ENCODE measurements around a stretch of chr3.

GRCh38 chr3:195117887-195118578 lies 152.9 kb downstream of the XXYLT1 start:
- PRO-cap, 7 experiments, result no peak in any of the 7 experiments

DNA sequence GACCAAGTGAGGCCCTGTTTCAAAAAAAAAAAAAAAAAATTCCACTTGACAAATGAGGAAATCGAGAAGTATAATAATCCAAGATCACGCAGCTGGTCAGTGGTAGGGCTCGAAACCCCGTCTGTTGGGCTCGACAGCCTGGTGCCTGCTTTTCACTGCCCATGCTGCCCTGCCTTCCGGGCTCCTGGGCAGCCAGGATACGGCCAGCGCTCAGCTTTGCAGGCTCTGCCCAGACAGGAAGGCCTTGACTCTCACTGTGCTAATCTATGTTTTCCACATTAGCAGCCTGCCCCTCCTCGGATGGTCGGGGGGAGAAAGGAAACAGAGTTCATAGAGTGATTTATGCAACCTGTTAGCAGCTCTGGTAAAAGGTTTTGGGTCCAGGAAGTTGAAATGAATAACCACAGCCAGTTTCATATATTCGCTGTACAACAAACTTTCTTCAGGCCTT lies 108.9 kb downstream of the XXYLT1 start:
- PRO-cap, 7 experiments, result no peak in any of the 7 experiments

DNA sequence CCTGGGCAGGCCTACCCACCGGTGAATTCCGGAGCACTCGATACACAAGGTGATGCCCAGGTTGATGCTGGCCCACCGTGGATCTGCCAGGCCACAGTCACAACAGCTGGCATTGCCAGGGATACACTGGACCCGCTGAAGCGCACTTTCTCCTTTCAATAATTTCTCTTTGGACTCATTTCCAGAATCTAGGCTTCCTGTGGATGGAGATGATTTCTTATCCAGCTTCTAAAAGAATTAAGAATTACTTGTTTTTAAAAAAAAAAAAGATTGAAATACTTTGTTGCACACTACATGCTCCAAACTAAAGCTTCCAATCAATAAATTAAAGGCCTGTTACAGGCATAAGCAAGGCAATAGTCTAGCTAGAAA lies 31.0 kb upstream of the XXYLT1 start:
- PRO-cap, 7 experiments, result no peak in any of the 7 experiments

DNA sequence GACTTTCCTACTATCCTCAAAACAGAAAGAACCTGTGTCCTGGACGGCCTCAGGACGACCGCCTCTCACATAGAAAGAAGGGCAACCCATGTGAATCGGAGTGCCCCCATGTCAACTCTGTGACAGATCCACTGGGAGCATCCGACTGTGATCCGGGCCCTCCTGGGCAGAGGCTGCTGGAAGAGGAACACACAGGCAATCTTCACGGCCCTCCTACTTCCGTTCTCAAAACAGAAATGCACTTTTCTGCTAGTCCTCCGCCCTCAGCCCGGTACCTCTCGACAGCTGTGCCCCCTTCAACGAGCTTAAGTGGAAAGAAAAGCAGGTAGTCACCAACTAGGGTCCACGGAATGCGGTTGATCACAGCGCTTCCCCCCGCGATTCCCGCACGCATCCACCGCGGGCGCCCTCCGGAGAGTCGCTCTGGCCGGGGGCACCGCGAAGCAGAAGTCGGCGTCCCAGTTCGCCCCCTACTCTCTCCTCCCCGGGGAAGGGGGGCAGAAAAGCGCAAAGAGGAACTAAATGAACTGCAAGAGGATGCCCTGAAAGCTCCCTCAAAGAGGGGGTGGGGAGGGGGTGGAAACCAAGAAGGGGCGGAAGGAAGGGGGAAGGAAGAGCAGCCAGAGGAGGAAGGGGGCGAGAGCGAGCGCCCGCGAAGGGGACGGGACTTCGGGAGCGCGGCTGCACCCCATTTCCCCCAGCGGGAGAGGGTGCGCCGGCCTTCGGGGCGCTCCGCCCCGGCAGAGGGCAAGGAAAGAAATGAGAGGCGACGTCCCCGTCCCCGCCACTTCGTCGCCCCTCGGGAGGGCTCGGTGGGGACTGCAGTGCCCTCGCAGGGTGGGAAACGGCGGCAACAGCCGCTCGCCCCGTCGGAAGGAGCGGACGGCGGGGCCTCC lies 755 bp downstream of the ACAP2 start:
- PRO-cap, 7 experiments, result peak in 5 of 7 experiments; most common plus-strand start position 328 of the sequence (in 5); most common minus-strand start position 164 of the sequence (in 1)

DNA sequence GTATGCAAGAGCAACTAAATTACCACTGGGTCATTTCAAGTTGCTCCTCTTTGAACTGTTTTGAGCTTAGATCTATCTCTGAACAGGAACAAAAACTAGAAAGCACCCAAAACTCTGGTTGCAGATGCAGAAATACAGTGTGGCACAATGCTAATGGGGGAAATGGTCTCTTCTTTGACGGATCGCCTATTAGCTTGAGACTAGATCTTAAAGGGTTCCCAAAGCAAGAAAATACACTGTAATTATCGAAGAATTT lies 888 bp downstream of the PPP1R2 start:
- PRO-cap, 7 experiments, result peak in 4 of 7 experiments; most common plus-strand start position 121 of the sequence (in 3)

DNA sequence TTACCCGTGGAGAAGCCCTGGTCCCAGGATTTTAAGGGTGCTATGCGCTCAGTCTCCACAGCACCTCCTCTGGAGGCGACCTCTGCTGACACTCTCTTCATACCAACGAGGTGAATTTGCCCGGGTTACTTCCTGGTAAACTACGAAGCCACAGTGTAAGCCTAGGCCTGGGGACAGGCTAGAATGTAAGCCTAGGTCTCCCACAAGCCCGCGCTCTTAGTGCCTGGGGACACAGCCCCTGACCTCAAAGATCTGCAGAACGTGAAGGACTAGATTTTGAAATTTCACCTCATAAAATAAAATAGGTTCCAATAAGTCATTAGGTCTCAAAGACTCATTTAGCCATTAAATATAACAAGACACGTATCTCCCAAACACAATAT lies 686 bp downstream of the APOD start:
- PRO-cap, 7 experiments, result no peak in any of the 7 experiments

- PRO-cap, 7 experiments, result no peak in any of the 7 experiments
Observed at GRCh38 chr3:195595800-195596132, 12.0 kb upstream of the APOD start.

DNA sequence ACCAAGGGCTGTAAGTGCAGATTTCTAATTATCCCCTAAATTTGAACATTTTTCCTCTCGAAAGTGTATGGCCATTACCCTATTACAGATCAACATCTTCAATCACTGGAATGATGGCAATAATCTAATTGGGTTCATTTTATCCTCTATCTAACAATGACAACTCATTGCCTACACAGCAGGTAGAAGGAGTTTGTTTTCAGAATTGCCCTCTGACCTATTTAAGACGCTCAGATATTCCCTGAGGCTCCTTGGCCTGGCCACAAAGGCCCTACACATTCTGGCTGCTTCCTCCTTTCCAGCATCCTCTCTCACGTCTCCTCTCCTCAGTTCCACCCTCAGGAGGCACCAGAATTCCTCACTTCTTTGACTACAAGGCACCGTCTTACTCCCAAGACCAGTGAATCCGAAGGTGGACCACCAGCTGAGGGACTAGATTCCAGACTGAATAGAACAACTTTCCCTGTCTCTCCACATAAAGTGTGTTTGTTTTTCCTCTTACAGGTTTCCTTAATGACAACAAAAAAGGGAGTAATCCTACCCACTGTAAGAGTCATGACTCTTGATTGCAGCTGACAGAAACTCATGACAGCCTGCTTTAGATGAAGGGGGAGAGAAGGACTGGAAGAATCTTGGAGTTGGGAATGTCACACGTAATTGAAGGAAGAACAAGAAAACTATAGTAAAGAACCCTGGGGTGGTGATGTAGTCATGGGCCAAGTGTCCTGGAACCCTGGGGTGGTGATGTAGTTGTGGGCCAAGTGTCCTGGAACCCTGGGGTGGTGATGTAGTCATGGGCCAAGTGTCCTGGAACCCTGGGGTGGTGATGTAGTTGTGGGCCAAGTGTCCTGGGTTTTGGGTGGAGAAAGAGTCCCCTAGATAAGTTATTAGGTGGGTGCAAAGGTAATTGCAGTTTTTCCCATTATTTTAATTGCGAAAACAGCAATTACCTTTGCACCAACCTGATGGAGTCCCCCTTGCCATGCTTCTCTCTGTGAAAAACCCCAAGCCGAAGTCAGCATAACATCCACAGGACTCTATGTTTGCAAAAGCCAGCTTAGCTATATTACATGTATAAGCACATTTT lies 21.9 kb upstream of the MUC20 start:
- PRO-cap, 7 experiments, result no peak in any of the 7 experiments

DNA sequence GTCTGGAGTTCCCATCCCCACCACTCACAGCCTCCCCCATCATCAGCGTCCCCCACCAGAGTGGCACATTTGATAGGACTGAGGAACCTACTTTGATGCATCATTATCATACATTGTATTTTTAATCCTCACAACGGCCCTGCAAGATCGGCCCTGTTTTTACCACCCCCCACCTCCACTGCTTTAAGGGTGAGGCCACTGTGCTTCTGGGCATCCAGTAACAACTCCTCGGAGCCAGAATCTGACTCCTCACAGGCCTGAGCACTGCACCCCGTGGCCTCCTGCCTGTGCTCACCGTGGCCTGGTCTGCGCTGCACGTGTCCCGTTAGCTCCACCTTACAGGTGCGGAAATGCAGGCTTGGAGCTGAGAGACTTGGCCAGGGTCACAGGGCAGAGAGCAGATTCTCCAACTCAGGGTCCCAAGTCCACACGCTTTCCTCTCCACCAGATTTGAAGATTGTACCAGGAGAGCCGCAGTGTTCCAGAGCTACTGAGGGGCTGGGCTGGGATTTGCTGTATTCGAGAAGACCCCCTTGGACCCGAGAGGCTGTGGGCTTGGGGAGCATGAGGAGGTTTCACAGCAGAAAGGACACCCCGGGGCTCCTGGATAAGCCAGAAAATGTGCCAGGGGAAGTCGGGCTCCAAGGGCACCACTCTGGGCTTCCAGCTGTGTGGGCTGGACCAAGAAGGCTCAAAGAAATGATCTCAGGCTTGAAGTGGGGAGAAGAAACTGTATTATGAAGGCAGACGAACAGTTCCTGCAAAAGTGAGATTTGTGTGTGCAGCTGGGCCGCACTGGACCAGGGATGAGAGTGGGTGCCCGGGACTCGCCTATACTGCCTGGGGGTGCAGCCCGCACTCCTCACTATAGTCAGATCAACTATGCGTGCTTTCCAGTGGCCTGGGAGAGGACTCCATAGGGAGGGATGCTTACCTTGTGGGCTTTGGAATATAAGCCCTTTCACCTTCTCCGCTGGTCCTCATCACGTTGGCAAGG lies 1.6 kb downstream of the MUC20 start:
- PRO-cap, 7 experiments, result no peak in any of the 7 experiments

GRCh38 chr3:195747736-195748256 lies 27.0 kb downstream of the MUC20 start:
- PRO-cap, 7 experiments, result no peak in any of the 7 experiments

DNA sequence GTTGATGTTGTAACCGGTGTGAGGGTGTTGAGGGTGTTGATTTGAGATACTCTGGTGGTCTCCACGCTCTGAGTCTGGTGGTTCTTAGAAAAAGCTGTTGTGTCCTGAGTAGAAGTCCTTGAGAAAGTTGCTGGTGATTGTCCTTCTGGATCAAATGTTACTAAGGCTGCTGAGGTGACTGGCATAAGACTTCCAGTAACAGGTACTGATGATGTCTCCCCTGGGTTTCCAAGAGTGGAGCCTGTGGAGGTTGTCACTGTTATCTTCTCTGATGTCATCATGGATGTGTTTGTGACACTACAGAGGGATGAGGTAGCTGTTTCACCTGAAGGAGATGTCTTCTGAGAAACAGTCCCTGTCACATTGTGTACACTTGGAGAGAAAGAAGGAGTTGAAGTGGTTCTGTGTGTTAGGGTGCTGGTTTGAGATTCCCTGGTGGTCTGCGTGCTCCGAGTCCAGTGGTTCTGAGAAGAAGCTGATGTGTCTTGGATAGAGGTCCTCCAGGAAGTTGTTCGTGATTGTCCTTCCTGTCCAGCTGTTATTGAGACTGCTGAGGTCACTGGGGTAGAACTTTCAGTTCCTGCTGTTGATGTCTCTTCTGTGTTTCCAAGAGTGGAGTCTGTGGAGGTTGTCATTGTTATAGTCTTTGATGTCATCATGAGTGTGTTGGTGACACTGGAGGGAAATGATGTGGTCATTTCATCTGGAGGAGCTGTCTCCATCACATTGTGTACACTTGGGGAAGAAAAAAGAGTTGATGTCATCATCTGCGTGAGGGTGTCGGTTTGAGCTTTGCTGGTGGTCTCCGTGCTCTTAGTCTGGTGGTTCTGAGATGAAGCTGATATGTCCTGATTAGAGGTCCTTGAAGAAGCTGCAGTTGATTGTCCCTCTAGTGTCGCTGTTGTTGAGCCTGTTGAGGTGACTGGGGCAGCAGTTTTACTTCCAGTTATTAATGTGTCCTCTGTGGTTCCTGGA lies 20.9 kb downstream of the MUC4 start:
- PRO-cap, 7 experiments, result no peak in any of the 7 experiments

- PRO-cap, 7 experiments, result no peak in any of the 7 experiments
Observed at GRCh38 chr3:195823223-195823682, 11.5 kb upstream of the MUC4 start.

DNA sequence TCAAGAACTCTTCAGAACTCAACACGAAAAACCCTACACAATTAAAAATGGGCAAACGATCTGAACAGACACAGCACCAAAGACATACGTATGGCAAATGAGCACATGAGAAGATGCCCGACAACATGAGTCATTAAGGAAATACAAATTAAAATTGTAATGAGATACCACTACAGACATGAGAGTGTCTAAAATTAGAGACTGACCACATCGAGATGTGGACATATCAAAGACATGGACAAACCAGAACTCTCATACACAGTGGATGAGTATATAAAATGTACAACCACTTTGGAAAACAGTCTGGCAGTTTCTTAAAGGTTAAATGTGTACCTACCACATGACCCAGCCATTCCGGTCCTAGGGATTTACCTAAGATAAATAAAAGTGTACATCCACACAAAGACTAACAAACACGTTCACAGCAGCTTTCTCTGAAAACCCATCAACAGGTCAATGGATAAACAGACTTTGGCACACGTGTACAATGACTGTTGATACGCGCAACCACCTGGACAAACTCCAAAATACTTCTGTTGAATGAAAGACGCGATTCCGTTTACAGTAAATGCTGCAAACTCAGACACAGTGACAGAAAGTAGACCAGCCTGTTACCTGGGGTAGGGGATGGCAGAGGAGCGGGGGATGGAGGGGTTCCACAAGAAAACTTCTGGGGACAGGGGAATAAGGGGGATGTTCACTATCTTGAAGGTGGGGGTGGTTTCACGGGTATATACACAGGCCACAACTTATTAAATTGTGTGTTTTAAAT lies 2.2 kb downstream of the TNK2 start:
- PRO-cap, 7 experiments, result peak in 2 of 7 experiments; most common plus-strand start position 576 of the sequence (in 1); most common minus-strand start position 535 of the sequence (in 2)

DNA sequence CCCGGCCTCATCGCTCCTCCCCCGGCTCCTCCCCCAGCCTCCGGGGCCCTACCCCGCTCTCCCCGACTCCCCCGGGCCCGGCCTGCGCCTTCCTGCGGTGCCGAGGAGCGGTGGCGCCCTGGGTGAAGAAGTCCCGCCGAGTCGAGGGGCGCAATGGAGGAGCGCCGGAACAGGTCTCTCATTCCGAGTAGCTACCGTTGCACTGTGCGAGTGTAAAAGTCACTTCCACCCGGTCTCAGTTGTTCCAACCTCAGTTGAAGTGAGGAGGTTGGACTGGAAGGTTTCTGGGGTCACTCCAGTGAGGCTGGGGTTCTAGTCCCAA lies 1.4 kb upstream of the TNK2 start:
- PRO-cap, 7 experiments, result peak in 7 of 7 experiments; most common plus-strand start position 95 of the sequence (in 7)

GRCh38 chr3:195910150-195910737 lies 1.9 kb upstream of the TNK2 start:
- PRO-cap, 7 experiments, result no peak in any of the 7 experiments

DNA sequence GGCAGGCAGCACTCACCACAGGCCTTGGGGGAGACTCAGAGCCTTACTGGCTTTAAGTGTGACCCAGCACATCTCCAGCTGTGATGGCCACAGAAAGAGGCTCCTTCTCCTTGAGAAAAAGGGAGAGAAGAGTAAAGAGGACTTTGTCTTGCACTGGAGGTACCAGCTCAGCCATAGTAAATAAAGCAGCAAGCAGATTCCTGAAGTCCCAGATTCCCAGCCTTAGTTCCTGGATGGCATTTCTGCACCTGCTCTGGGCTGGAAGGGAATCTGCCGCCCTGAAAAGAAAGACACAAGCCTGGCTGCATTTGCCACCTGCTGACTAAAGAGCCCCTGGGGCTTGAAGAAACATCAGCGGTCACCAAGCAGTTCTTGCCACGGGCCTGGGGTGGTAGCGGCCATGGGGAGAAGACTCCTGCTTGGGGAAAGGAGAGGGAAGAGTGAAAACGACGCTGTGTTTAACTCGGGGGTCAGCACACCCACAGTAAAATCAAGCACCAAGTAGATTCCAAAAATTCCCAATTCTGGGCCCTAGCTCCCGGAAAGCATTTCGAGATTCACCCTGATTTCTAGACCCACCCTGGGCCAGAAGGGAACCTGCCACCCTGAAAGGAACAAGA lies 24.2 kb upstream of the TNK2 start:
- PRO-cap, 7 experiments, result no peak in any of the 7 experiments

- PRO-cap, 7 experiments, result no peak in any of the 7 experiments
Observed at GRCh38 chr3:195942718-195943244, 34.4 kb upstream of the TNK2 start.

- PRO-cap, 7 experiments, result no peak in any of the 7 experiments
Observed at GRCh38 chr3:196082556-196082710, 543 bp upstream of the TFRC start.

- PRO-cap, 7 experiments, result peak in 7 of 7 experiments; most common minus-strand start chr3:196144901 (in 7)
Observed at GRCh38 chr3:196144798-196145235, 62.9 kb upstream of the TFRC start.

GRCh38 chr3:196177874-196178384 lies 33.3 kb downstream of the ZDHHC19 start:
- PRO-cap, 7 experiments, result no peak in any of the 7 experiments